HepG2 (cell line): ENCODE measurements around the genes AMZ1 and GNA12.

DNA sequence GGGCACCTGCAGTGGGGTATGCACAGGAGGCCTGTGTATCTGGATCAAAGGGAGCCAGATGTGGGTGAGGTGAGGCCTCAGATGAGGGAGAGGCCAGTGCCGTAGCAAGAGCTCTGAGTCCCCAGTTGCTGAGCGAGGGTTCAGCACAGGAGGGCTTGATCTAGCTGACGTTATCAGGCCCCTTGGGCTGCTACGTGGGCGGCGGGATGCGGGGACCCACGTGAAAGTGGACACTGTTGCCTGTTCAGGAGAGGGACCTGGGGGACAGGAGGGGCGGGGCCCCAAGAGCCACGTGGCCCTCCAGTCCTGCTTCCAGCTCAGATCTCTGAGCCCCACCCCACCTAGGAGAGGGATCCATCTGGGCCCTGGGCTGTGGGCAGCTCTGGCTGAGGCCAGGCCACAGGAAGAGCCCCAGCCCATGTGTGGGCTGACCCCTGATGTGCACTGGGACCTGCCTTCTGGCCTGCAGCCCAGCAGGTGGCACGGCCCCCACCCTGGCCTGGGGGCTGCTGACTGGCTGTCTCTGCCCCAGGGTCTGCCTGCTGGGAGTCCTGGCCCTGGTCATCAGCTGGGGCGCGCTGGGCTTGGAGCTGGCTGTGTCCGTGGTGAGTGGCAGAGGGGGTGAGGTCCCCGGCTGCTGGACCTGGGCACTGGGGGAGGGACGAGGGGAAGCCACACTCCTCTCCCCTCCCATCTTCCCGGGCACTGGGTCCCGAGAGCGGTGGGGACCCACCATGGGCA lies 17.4 kb downstream of the TTYH3 start:
- RRBS, 2 experiments = 98 to over 99% methylated on average over 3 of the region's 19 CpGs
CAGE:
- cytosol, long polyA minus RNA = no peak
- cytosol, long polyA plus RNA = no peak
- long polyA plus RNA = no peak
- nucleus, long polyA minus RNA = no peak
- nucleus, long polyA plus RNA = no peak

DNA sequence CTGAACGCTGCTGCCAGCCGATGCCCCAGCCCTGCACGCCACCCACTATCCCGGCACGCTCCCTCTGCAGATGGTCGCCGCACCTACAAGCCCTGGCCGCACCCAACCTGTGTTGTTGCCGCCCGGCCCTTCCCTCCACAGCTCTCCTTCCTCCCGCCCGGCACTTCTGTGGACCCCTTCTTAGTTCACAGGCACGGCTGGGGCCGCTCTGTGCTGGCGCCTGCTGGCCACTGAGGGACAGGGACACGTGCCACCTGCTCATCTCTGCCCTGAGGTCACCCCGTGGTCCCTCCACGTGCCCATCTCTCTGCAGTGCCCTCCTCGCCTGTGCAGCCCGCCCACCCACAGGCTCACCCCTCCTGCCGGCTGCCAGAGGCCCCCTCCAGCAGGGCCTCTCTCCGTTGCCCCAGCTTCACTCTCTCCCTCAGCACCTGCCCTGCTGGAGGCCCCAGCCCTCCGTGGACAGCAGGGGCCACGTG lies 26.0 kb upstream of the AMZ1 start:
- RRBS, 2 experiments = 96 to 98% methylated on average over 9 of the region's 24 CpGs
CAGE:
- cytosol, long polyA minus RNA = no peak
- cytosol, long polyA plus RNA = no peak
- long polyA plus RNA = no peak
- nucleus, long polyA minus RNA = no peak
- nucleus, long polyA plus RNA = no peak

- RRBS, 2 experiments = no CpG with 5 or more reads among the region's 42 CpGs
CAGE:
- cytosol, long polyA minus RNA = no peak
- cytosol, long polyA plus RNA = no peak
- long polyA plus RNA = no peak
- nucleus, long polyA minus RNA = no peak
- nucleus, long polyA plus RNA = no peak
These were observed 24.6 kb upstream of the AMZ1 start for GRCh38 chr7:2662973-2664157.

DNA sequence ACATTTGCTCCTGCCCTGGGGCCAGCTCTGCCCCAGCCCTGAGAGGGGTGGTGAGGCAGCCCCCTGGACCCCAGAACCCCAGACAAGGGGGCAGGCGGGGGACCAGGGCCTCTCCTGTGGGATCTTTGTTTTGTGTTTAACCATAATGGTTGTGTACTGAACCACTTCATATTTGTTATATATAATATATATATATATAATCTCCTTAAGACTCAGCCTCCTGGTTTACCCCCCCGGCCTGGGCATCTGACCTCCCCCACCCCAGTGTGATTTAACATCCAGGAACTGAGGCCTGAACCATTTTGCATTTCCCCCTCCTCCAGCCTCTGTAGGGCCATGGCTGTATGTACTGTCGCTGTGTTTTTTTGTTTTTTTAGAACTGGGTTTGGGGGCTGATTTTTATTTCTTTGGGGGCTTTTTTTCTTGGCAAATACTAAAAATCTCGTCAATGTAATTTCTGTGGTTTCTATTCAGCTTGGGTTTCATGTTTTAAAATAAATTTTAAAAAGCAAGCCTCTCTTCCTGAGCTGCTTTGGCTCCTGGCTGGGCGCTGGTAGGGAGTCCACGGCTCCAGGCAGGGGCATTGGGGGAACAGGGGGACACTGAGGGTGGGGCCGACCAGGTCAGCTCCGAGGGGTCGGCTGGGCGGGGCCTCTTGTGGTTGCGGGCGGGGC lies 23.6 kb upstream of the AMZ1 start:
- RRBS, 2 experiments = no CpG with 5 or more reads among the region's 12 CpGs
CAGE:
- cytosol, long polyA minus RNA = no peak
- cytosol, long polyA plus RNA = no peak
- long polyA plus RNA = no peak
- nucleus, long polyA minus RNA = no peak
- nucleus, long polyA plus RNA = no peak

DNA sequence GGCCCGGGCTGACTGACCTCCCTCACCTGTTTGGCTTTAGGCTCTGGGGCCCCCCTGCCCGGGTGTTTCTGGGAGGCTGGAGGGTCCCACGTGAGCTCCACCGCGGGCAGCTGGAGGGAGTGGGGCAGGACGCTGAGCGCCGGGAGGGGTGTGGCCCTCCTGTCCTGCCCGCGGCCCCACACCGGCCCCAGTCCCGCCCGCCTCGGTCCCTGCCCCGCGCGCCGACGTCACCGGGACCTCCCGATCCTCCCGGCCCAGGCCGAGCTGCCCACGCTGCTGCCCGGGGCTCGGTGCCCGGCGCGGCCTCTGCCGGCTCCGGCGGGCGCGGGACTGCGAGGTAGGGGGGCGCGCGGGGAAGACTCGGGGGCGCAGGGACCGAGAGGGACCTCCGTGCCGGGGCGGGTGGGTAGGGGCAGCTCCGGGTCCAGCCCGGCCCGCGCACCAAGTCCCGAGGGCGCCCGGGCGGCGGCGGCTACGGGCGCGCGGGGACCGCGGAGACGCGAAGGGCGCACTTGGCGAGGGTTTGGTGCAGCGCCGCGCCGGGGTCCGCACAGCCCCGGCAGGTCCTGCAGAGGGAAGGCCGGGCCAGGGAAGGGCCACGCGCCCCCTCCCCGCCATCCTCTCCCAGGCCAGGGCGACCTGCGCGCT lies at the start of gene AMZ1:
TSS of gene AMZ1 (plus strand) at position 243 of the 648 bp plus-strand sequence.
- RRBS, 2 experiments = 5 to 6% methylated on average over 47 of the region's 77 CpGs
CAGE:
- cytosol, long polyA minus RNA = no peak
- cytosol, long polyA plus RNA = no peak
- long polyA plus RNA = no peak
- nucleus, long polyA minus RNA = no peak
- nucleus, long polyA plus RNA = no peak

- RRBS, 2 experiments = no CpG with 5 or more reads among the region's 19 CpGs
CAGE:
- cytosol, long polyA minus RNA = no peak
- cytosol, long polyA plus RNA = no peak
- long polyA plus RNA = no peak
- nucleus, long polyA minus RNA = no peak
- nucleus, long polyA plus RNA = no peak
These were observed 25.4 kb downstream of the AMZ1 start for GRCh38 chr7:2713246-2713922.

- RRBS, 2 experiments = 1 to 2% methylated on average over 60 of the region's 134 CpGs
CAGE:
- cytosol, long polyA minus RNA = start-site peak on the minus strand at chr7:2843912-2843939, 6 reads; start-site peak on the minus strand at chr7:2844000-2844053, 13 reads
- cytosol, long polyA plus RNA = start-site peak on the minus strand at chr7:2844239-2844423, 72 and 102 reads in 2 replicates
- long polyA plus RNA = start-site peak on the minus strand at chr7:2843957-2844423, 111 and 182 reads in 2 replicates
- nucleus, long polyA minus RNA = no peak
- nucleus, long polyA plus RNA = start-site peak on the minus strand at chr7:2844153-2844520, 35 and 71 reads in 2 replicates
These were observed at the start of gene GNA12 for GRCh38 chr7:2843787-2844839. Gene GNA12 (minus strand): TSS chr7:2844308.

- RRBS, 2 experiments = no CpG with 5 or more reads among the region's 2 CpGs
CAGE:
- cytosol, long polyA minus RNA = no peak
- cytosol, long polyA plus RNA = no peak
- long polyA plus RNA = no peak
- nucleus, long polyA minus RNA = no peak
- nucleus, long polyA plus RNA = no peak
These were observed 77.0 kb upstream of the CARD11 start for GRCh38 chr7:3120685-3121029.

- RRBS, 2 experiments = no CpG with 5 or more reads among the region's 8 CpGs
CAGE:
- cytosol, long polyA minus RNA = no peak
- cytosol, long polyA plus RNA = no peak
- long polyA plus RNA = no peak
- nucleus, long polyA minus RNA = no peak
- nucleus, long polyA plus RNA = no peak
These were observed 228.2 kb downstream of the SDK1 start for GRCh38 chr7:3529028-3529917.

DNA sequence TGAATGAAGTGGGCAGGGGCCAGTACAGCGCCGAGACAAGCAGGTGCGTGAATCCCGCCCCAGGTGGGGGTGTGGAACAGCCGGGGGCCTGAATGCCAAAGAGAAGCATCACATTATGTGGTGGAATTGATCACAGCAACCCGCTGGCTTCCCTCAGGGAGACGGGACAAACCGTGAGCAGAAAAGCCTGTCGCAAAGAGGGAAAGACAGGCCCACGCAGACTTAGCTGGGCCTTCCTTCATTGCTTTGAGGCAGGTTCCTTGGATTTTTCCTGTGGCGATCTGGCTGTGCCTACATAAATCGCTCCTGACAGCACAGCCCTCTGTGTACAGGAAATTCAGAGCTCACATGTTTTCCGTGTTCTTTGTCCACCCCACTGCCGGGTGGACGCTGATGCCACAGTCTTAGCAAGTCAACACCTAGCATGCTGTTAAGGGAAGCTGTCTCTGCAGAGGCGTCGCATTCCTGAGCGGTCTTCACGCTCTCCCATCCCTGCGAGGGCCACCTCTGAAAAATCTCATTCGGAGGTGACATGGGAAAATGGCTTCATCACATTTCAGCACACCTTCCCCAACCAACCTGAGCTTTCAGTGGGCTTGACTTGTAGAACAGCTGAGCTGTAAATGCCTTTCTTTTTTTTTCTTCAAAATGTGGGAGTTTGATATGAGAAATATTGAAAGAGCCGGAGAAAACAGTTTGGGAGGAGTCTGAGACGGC lies 670.9 kb upstream of the FOXK1 start:
- RRBS, 2 experiments = 92 to 100% methylated on average over 2 of the region's 23 CpGs
CAGE:
- cytosol, long polyA minus RNA = no peak
- cytosol, long polyA plus RNA = no peak
- long polyA plus RNA = no peak
- nucleus, long polyA minus RNA = no peak
- nucleus, long polyA plus RNA = no peak

GRCh38 chr7:4089074-4089481 lies 593.0 kb upstream of the FOXK1 start:
- RRBS, 2 experiments = no CpG with 5 or more reads among the region's 11 CpGs
CAGE:
- cytosol, long polyA minus RNA = no peak
- cytosol, long polyA plus RNA = no peak
- long polyA plus RNA = no peak
- nucleus, long polyA minus RNA = no peak
- nucleus, long polyA plus RNA = no peak

GRCh38 chr7:4134016-4134498 lies 548.0 kb upstream of the FOXK1 start:
- RRBS, 2 experiments = no CpG with 5 or more reads among the region's 10 CpGs
CAGE:
- cytosol, long polyA minus RNA = no peak
- cytosol, long polyA plus RNA = no peak
- long polyA plus RNA = no peak
- nucleus, long polyA minus RNA = no peak
- nucleus, long polyA plus RNA = no peak

DNA sequence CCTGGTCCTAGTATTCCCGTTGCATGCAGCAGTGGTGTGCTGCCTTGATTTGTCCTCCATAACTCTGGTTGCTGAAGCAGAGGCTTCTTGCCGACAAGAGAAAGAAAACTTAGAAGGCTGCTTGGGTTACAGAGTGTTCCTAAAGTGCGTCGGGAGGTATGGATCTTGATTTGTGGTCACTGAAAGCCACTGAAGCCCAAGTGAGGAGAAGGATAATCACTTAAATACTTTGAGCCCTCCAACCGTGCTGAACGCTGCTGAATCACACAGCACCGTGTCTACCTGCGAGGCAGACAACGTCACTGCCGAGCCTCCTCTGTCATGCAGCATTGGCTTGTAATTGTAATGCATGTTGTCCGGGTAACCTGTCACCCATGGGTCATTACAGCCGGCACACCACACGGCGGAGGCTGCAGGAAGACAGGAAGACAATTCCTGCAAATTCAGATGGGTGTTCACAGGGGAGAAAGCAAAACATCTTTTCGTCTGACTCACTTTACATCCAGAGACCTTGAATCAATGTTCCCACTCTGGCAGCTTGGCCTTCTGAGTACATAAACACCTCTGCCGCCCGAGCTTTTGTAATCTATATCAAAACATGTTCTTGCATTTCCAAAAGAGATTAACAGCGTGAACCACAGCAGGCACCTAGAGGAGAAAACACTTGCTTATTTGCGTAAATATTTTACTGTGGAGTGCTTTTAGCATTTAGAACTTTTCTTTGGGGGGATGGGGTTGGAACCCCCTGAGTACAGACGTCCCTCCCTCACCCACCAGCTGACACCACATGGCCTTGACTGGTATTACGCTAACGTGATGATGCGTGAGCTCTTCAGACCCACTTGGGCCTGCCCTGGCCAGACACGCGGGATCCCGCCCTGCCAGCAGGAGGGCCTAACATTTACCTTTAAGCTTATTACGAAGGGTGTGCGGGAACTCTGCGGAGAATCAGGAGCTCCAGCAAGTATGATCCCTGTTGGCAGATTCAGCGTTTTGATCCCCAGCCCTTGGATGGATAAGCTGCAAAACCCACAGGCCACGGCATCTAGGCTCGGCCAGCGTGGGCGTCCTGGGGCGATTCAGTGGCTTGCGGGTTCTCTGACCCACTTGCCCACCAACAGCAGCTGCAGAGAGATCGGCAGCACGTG lies 545.8 kb upstream of the FOXK1 start:
- RRBS, 2 experiments = no CpG with 5 or more reads among the region's 38 CpGs
CAGE:
- cytosol, long polyA minus RNA = no peak
- cytosol, long polyA plus RNA = no peak
- long polyA plus RNA = no peak
- nucleus, long polyA minus RNA = no peak
- nucleus, long polyA plus RNA = no peak

GRCh38 chr7:4189774-4190345 lies 492.2 kb upstream of the FOXK1 start:
- RRBS, 2 experiments = no CpG with 5 or more reads among the region's 16 CpGs
CAGE:
- cytosol, long polyA minus RNA = no peak
- cytosol, long polyA plus RNA = no peak
- long polyA plus RNA = no peak
- nucleus, long polyA minus RNA = no peak
- nucleus, long polyA plus RNA = no peak

DNA sequence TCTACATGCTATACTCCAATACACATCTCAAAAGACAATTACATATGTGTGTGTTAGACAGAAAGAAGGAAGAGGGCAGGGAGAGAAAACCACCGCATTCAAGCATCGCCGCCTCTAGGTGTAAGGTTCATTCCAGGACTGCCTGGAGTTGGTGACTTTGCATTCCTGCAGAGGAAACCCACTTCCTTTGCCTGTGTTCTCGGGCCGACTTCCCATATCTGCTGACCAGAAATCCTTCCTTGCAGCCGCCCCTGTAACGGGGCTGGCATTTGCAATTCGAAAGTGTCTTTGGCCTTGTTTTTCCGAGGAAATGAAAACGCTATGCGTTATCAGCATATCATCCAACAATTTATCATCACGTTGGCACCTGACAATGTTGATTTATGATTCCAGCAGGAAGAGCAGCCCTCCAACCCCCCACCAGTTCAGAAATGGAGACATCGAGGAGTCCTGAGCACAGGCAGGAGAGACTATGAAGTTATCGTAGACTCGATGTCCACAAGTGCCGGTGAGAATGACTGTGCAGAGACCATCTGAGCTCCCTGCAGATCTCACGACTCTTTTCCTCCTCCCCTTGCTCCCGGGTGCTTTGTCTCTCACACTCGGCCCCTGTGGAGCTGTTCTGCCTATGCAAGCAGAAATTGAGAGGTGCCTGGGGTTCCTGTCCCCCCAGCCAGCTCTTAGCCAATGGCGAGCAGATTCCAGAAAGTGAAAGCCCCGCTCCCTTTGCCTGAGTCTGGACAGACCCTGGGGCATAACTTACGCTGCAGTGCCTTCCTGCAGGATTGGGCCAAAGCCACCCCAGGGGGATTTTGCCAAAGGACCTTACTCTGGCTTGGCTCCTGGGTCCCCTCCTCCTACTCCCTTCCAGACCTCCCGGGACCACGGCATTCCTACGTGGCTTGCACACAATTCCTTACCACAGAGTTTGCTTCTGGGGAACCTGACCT lies 68.9 kb upstream of the FOXK1 start:
- RRBS, 2 experiments = 3 to 4% methylated on average over 3 of the region's 25 CpGs
CAGE:
- cytosol, long polyA minus RNA = no peak
- cytosol, long polyA plus RNA = no peak
- long polyA plus RNA = no peak
- nucleus, long polyA minus RNA = no peak
- nucleus, long polyA plus RNA = no peak

- RRBS, 2 experiments = 47 to 50% methylated on average over 5 of the region's 30 CpGs
CAGE:
- cytosol, long polyA minus RNA = no peak
- cytosol, long polyA plus RNA = no peak
- long polyA plus RNA = no peak
- nucleus, long polyA minus RNA = no peak
- nucleus, long polyA plus RNA = no peak
These were observed 33.2 kb downstream of the FOXK1 start for GRCh38 chr7:4715179-4715886.

- RRBS, 2 experiments = 5 to 6% methylated on average over 15 to 17 of the region's 33 CpGs
CAGE:
- cytosol, long polyA minus RNA = no peak
- cytosol, long polyA plus RNA = no peak
- long polyA plus RNA = no peak
- nucleus, long polyA minus RNA = no peak
- nucleus, long polyA plus RNA = no peak
These were observed 43.3 kb downstream of the FOXK1 start for GRCh38 chr7:4725256-4725890.

- RRBS, 2 experiments = no CpG with 5 or more reads among the region's 12 CpGs
CAGE:
- cytosol, long polyA minus RNA = no peak
- cytosol, long polyA plus RNA = no peak
- long polyA plus RNA = no peak
- nucleus, long polyA minus RNA = no peak
- nucleus, long polyA plus RNA = no peak
These were observed 17.0 kb upstream of the AP5Z1 start for GRCh38 chr7:4758484-4758802.

GRCh38 chr7:4842156-4842864 lies 19.5 kb downstream of the PAPOLB start:
- RRBS, 2 experiments = no CpG with 5 or more reads among the region's 24 CpGs
CAGE:
- cytosol, long polyA minus RNA = no peak
- cytosol, long polyA plus RNA = no peak
- long polyA plus RNA = no peak
- nucleus, long polyA minus RNA = no peak
- nucleus, long polyA plus RNA = no peak

- RRBS, 2 experiments = no CpG with 5 or more reads among the region's 18 CpGs
CAGE:
- cytosol, long polyA minus RNA = no peak
- cytosol, long polyA plus RNA = no peak
- long polyA plus RNA = no peak
- nucleus, long polyA minus RNA = no peak
- nucleus, long polyA plus RNA = no peak
These were observed 4.0 kb downstream of the RADIL start for GRCh38 chr7:4879452-4879926.